Umbilical cord (tissue), 2 donors: ENCODE results near the gene FH.

- RAMPAGE, long total RNA, result no peak
Observed at GRCh38 chr1:234954910-234956280, 173.2 kb downstream of the TOMM20 start.

DNA sequence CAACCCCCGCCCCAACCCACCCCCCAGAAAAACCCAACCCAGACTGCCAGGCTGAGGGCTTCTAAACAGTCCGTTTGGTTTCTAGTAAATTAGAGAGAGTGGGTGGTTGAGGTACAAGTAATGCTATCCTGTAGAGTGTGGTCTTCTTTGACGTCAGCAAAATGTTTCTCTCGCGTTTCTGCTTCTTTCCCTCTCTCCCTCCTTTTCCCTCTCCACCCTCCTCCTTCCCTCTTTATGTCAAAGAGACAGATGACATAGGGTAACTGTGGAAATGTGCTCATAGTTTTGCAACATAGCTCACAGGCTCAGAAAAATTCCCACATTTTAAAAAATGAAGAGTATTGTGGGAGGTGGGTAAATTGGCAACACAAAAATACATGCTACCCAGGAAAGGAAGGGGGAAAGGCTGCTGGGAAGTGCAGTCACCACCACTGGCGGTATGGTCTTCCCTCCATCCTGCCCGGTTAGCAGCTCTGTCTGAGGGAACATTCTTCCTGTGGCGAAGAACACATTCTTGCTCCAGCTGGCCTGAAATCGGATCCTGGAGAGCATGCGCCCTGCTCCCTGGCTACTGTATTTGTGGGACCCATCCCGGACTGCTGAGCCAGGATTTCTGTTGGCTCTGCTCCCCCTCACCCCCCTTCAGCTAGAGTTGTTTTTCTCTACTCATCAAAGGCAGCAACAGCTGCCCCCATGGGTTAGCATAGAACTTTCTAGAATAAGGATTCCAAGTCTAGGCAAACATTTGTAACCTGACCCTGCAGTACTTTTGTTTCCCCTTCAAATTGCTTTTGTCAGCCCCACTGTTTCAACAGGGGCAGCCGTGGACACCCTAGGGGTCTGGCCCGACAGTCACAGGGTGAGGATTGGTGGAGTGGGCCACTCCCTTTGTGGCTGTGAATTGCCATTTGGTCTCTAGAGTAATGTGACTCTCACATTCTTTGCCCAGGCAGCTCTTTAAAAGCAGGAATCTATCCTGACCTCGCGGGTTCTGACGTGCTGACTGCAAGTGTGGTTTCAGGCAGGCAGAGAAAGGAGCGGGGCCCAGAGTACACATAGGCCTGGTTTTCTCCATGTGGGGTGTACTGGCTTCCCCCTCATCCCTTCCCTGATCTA lies 157.9 kb downstream of the TOMM20 start:
- RAMPAGE, long total RNA, result no peak

DNA sequence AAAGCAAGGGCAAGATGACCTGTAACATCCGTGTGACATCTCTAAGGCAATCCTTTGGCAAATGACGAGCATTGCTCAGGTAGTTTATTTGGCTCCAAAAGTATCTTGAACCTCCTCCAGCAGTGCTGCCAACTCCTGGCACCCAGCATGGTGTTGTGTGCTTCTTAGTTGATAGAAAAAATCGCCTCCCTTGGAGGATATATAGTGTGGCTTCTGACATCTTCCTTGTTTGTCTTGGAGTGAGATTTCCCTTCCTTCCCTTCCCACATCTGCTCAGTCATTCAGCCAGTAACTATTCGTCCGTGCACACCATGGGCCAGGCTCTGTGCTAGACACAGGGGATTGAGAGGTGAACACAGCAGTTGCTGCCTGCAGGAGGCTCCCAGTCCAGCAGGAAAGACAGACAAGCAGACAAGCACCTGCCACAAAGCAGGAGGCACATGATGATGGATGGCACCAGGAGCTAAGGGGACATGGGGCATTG lies 121.7 kb downstream of the TOMM20 start:
- RAMPAGE, long total RNA, result no peak

DNA sequence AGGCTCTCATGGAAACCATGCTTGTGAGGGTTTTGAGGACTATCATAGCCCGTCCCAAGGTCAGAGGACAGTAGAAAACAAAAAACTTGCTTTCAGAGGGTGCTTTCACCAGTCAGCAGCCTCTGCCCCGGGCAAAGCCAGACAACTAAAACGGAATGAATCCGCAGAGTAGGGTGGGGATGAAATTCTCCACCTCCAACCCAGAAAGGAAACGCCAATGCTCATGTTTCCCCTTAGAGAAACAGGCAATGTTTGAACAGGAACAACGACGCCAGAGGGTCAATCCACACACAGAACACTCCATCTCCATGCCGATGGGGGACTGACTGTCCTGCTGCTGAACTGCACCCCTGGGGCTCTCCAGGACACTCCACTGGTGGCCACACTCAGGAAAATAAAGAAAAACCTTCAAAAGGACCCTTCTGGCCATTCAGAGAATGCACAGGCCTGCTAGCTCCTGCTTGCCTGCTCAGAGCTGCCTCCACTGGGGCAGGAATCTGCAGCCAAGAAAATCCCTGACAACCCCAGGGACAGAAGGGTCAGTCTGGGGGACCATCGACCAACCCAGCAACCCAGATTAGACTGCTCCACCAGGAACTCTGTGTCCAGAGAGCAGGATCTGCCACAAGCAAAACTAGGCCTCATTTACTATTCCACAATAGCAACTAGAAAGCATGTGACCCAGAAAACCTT lies 116.1 kb downstream of the TOMM20 start:
- RAMPAGE, long total RNA, result no peak

DNA sequence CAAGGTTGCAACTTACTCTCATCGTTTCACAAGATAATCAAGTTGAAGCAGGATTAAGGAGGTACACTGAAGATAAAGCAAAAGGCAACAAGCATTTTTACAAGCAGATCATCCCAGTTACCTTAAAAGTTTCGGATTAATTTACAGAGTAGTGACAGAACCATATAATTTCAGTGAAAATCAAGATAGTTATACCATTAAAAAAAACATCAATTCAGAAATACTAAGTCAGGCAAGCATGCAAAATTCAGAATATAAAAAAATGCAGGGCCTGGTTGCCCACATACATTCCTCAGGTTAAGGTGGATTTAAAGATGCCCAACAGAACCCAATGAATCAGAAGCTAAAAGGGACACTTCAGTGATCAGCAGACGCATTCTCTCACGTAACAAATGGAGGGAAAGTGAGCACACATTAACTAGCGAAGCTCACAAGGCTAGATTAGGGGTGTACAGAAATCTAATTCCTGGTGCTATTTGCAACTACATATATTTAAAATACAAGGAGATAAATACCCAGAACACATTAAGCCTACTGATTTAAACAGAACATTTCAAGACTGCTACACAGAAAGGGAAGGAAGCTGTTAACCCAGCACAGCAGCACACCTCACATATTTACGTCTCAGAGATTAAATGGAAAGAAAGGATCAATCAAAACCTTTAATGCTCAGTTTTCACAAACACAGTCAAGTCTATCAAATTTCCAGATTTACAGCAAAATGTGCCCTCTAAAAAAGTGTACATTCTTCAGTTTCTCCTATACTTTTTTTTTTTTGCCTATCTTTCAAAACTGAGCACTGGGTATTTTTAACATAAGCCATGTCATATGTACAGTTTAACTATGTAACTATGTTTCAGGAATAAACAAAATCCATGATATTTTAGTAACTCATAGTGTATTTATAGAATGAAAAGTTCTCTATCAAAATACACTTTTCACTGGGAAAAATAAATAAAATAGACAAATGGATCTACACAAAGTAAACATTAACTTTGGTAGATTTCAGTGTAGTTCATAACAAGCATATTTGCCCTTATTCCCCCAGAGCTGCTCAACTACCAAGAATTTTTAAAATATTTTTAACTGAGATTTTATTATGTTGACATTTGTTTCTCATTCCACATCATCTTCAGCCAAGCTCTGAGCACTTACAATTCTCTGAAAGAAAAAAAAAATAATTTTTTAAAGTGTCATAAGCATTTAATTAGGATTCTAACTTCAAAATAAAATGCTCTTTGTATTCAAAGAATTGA lies 17.3 kb downstream of the TOMM20 start:
- RAMPAGE, long total RNA, result no peak

- RAMPAGE, long total RNA, result no peak
Observed at GRCh38 chr1:235220309-235220621, 59.2 kb upstream of the RBM34 start.

- RAMPAGE, long total RNA, result no peak
Observed at GRCh38 chr1:235650877-235651593, 1.5 kb upstream of the GNG4 start.

- RAMPAGE, long total RNA, result no peak
Observed at GRCh38 chr1:236065671-236066078, 785 bp upstream of the NID1 start.

GRCh38 chr1:236066079-236066608 lies 1.3 kb upstream of the NID1 start:
- RAMPAGE, long total RNA, result no peak

DNA sequence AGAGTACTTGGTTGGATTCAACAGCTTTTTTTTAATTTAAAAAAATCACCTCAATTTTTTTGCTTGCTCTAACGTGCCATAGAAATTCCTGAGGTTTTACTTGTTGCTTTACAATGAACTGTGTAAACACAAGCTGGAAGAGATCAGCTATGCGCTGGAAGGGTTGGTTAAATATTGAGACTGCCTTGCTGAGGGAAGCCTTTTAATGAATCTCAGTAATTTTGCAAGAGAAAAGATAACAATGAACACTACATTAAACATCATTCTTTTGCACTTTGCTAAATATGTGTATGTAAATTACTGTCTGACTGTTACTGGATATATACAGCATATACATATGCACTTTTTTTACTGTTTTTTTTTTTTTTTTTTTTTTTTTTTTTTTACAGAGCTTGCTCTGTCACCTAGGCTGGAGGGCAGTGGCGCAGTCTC lies 6.5 kb upstream of the LGALS8 start:
- RAMPAGE, long total RNA, result no peak

GRCh38 chr1:236638818-236639488 lies 34.6 kb upstream of the HEATR1 start:
- RAMPAGE, long total RNA, result no peak

DNA sequence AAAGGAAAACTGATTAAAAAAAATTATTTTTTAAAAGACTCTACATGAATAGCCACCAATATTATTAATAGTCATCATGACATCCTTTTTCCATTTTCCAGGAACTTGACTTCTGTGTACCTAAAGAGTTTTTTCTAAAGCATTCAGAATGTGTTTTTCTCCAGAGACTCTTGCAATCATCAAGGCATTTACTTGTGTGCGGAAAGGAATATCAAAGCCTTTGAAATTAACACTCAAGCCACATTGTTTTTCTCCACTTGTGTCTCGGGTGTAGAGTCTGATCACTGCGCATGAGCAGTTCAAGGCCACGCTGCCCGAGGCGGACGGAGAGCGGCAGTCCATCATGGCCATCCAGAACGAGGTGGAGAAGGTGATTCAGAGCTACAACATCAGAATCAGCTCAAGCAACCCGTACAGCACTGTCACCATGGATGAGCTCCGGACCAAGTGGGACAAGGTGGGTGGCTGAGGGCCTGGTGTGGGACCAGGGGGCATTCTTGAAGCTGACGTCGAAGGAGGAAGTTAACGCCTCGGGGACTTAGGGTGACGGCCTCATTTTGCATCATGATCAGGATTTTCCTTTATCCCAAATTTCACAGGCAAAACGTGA lies 43.8 kb upstream of the MTR start:
- RAMPAGE, long total RNA, result no peak

DNA sequence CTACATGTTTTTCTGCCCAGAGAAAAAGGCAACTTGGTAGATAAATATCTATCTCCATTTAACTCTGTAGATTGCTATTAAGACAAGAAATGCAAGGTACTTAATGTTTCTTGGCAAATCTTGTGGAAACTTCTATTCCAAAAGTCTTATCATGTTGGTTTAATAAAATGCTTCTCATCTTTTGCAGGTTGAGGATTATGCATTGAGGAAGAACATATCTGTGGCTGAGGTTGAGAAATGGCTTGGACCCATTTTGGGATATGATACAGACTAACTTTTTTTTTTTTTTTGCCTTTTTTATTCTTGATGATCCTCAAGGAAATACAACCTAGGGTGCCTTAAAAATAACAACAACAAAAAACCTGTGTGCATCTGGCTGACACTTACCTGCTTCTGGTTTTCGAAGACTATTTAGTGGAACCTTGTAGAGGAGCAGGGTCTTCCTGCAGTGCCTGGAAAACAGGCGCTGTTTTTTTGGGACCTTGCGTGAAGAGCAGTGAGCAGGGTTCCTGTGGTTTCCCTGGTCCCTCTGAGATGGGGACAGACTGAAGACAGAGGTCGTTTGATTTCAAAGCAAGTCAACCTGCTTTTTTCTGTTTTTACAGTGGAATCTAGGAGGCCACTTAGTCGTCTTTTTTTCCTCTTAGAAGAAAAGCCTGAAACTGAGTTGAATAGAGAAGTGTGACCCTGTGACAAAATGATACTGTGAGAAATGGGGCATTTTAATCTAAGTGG lies 102.4 kb downstream of the MTR start:
- RAMPAGE, long total RNA, result no peak

DNA sequence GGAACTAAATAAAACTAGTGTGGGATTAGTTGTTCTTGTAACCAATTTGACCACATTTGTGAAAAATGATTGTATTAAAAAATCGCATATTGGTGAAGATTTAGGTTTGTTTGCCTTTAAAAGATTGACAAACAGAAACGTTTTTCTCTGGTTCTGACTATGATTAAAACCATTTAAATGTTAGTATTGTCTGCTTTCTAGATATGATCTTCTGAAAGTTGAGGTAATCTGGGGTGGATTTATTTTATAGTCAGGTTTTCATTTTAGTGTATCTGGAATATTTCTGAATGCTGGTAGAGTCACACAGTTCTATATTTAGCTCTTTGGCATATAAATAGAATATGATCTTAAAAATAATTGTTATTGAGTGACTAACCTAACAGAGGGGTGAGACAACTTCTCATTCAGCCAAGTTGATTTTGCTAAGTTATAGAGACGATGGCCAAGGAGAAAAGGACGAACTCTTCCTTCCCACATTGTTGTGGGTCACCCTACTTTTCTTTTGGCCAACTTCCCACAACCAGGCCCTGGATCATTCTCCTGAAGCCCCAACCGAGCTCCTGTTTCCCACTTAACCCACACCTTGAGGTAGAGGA lies 7.1 kb upstream of the MT1HL1 start:
- RAMPAGE, long total RNA, result no peak

GRCh38 chr1:237838357-237839117 lies 52.2 kb downstream of the ZP4 start:
- RAMPAGE, long total RNA, result no peak

GRCh38 chr1:239315468-239316082 lies 70.8 kb upstream of the CHRM3 start:
- RAMPAGE, long total RNA, result no peak

GRCh38 chr1:239407849-239408443 lies 21.6 kb downstream of the CHRM3 start:
- RAMPAGE, long total RNA, result no peak

GRCh38 chr1:239629067-239629682 lies 242.8 kb downstream of the CHRM3 start:
- RAMPAGE, long total RNA, result no peak

- RAMPAGE, long total RNA, result no peak
Observed at GRCh38 chr1:240122822-240123299, 31.2 kb downstream of the FMN2 start.

DNA sequence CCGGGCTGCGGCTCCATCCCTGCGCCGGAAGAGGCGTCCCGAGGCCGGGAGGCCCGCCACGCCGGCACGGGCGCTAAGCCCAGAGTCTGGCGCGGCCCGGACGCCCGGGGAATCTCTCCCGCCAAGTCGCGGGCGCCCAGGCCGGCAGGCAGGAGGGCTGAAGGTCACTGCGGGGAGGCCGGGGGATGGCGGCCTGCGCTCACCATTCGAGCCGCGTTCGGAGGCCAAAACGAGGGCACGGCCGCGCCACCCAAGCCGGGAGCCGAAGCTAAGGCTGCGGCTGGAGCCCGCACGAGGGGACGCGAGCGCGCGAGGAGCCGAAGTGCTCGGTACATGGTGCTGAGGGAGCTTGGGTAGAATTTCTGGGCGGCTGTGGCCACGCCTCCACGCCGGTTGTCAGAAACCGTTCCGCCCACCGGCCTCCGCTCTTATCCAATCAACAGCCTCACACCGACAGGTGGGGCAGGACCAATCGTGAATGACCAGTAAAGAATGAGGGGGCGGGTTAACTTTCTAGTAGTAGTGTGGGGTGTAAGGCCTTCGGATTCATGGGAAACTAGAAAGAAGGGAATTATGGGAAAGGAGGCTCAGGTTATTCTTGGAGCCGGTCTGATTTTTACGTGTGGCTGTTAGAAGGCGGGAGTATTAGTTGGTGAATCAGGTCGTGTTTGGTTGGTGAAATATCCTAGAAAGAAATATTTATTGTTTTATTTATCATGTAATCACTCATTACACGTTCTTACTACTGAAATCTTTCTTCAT lies at the start of gene FH:
FH (minus strand) TSS at position 368 of the 762 bp plus-strand sequence.
- RAMPAGE, long total RNA, result start-site peak on the minus strand centred at position 350 of the sequence, 45 bp wide, 112 and 140 reads in 2 replicates